ENCODE measurements around a stretch of chr10.

- PRO-cap: bidirectional peak, plus-strand start at chr10:63629748, minus-strand start at chr10:63629582
These were observed 108.1 kb downstream of the REEP3 start for GRCh38 chr10:63629103-63629922.

- PRO-cap: no peak
These were observed 152.1 kb downstream of the REEP3 start for GRCh38 chr10:63673225-63673845.

DNA sequence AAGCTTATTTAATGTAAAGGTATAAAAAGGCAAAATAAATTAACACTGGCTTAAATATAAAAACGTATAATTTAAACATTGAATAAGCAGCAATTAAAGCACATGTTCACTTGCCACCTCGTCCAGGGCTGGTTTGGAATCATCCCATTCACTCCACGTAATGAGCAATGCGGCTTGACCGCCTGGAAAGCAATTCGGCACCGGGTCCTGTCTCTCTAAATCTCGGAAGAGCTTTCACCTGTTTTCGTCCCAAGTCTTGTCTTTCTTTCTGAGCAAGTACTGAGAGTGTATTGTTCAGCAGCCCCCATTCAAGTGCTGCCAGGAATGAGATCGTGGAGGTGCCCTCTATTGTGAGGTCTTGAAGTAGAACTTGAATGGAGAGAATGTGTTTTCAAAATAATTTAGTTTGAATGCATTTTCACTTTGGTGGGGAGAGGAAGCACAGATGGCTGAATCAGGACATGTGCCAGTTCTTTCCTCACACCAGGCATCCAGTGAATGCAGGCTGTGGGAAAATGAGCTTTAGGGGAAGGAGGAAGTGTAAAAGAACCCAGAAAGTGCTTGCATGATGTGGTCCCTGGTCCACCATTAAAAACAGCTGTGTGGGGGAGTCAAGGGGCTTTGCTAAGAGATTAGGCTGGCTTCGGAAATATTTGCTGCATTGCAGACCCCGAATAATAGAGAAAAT is 515.3 kb downstream of the REEP3 start:
- PRO-cap: no peak

DNA sequence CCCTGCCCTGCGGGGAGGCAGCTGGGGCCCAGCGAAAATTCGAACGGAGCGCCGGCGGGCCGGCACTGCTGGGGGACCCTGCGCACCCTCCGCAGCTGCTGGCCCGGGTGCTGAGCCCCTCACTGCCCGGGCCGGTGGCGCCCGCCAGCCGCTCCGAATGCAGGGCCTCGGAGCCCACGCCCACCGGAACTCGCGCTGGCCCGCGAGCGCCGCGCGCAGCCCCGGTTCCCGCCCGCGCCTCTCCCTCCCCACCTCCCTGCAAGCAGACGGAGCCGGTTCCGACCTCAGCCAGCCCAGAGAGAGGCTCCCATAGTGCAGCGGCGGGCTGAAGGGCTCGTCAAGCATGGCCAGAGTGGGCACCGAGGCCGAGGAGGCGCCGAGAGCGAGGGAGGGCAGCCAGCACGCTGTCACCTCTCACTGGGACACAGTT is 675.7 kb downstream of the REEP3 start:
- PRO-cap: no peak

- PRO-cap: no peak
These were observed 2.1 kb downstream of the LRRTM3 start for GRCh38 chr10:66927889-66928342.

GRCh38 chr10:67386946-67387829 is 308.8 kb downstream of the CTNNA3 start:
- PRO-cap: bidirectional peak, plus-strand start at chr10:67387622, minus-strand start at chr10:67387447

- PRO-cap: unidirectional peak, plus-strand start at chr10:67700238
These were observed 4.0 kb upstream of the CTNNA3 start for GRCh38 chr10:67700096-67700377.

- PRO-cap: no peak
These were observed 2.8 kb downstream of the MYPN start for GRCh38 chr10:68112100-68112570.

- PRO-cap: no peak
These were observed 24.2 kb downstream of the MYPN start for GRCh38 chr10:68133440-68133979.

- PRO-cap: no peak
These were observed 389 bp downstream of the HNRNPH3 start for GRCh38 chr10:68332321-68332585.

DNA sequence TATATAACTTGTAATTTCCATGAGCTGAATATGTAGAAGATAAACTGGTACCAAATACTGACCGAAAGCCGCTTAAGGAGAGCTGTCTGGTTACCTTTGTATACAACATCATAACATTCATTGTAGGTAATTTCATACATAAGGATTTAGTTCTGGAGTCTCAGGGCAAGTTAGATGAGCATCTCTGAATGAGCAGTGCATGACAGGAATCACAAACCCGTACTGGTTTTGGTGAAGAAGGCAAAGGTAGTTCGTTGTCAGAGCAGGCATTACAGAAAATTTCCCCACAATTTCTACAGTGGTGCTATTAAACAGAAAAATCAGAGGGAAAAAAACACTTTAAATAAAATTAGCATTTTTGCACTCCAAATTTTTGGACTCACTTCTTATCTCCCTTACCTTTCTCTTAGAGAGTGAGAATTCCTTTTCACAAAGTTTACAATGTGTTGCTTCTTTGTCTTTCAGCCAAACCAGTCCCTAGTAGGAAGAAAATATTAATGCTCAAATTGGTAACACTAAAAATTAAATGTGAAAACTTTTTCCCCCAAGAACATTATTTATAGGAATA is 13.0 kb upstream of the PBLD start:
- PRO-cap: no peak

DNA sequence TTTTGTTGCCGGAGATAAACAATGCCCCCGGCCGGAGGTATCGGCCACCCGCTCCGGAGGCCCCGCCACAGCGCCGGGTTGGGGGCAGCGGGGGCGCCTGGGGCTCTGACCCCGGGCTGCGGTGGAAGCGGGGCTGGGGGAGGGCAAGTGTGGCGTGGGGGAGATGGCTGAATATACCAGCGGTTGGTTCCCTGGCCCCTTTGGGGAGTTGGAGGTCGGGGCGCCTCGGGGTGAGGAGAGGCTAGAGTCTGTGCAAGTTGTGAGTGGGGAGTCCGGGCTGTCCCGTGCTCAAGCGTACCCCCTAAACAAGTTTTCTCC is 758 bp downstream of the TET1 start:
- PRO-cap: bidirectional peak, plus-strand start at position 207 of the sequence, minus-strand start outside the sequence

GRCh38 chr10:68599931-68600815 is 40.0 kb downstream of the TET1 start:
- PRO-cap: bidirectional peak, plus-strand start at chr10:68600648, minus-strand start at chr10:68600306

GRCh38 chr10:68949970-68950826 is 5.8 kb upstream of the DDX21 start:
- PRO-cap: no peak

DNA sequence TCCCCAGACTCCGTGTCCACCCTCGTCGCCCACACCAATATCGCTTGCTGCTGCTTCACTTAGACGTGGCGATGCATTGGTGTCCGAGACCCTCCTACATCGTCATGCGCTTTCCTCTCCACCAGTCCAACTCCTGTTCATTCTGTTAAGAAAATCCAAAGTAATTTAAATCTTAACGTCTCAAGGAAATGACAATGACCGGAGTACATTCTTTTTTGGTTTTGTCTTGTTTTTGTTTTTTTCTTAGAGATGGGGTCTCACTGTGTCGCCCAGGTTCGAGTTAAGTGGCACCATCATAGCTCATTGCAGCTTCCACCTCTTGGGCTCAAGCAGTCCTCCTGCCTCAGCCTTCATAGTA is 846 bp downstream of the KIFBP start:
- PRO-cap: unidirectional peak, minus-strand start at position 46 of the sequence; unidirectional peak, minus-strand start at position 78 of the sequence

DNA sequence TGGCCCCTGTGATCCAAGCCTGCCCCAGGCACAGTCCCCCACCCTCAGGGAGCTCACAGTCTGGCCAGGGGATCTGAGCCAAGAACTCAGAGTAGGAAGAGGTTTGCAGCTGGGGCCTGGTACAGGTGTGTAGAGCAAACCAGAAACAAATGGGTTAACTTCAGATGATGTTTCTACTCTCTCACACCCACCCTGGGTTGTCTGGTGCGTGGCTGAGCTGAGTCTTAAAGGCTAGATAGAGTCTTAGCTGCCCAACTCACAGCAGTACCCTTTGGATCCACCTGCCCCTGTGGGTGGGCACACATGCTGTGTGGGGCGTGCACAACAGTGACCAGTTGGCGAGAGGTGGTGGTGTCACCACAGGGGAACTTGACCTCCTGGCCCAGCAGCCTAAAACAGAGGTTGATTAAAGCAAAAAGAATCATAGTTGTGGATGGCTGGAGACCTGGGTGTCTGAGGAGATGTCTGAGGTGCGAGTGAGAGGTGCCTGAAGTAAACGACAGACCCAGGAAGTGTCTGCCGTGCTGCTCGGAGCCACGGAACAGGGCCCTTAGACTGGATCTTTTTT is 31.2 kb upstream of the SRGN start:
- PRO-cap: no peak

DNA sequence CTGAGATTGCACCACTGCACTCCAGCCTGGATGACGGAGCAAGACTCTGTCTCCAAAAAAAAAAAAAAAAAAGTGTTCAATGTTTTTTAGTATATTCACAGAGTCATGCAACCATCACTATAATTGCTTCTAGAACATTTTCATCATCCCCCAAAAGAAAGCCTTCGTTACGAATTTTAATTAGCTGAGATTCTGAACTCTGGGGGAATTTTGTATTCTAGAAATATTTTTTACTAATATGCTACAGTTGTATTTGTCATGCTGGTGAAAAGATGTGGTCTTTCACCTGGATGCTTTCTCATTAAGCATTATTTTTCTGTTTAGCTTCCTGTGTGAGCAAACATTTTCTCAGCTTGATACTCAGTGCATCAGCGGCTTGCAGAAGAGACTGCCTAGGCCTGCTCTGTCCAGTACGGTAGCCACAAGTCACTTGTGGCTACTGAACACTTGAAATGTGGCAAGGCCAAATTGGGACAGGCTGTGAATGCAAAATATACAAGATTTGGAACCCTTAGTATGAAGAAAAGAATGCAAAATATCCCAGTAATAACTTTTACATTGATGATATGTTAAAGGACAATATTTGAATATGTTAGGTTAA is 4.9 kb downstream of the SRGN start:
- PRO-cap: no peak

- PRO-cap: no peak
These were observed 9.4 kb downstream of the HKDC1 start for GRCh38 chr10:69229296-69230095.

GRCh38 chr10:69232729-69233445 is 12.8 kb downstream of the HKDC1 start:
- PRO-cap: no peak

DNA sequence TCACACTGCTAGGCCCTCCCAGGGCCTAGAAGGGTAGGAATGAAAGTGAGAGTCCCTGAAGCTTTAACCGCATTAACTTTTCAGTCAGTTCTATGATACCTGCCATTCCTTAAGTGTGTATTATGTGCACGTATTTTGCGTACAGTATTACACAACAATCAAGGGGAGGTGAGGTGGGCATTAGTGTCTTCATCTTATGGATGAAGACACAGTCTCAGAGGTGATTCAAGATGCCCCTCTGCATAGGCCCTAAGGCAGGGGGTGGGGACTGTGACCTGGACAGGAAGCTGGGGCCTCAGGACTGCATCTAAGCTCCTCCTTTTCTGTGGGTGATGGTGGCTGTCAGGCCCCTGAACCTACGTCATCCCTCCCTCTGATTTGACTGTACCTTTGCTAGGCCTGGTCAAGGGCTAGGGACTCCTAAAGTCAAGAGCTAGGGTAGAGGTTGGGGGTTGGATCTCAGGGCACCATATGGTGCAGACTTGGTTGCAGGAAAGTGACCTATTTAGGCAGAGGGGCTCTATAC is 1.5 kb upstream of the HK1 start:
- PRO-cap: no peak

Measured in WTC11 (cell line).